Mesangial cell (primary cell): Measurements from ENCODE around the genes SH2D6 and VAMP5.

GRCh38 chr2:80759075-80759461 is 454.5 kb upstream of the LRRTM1 start:
- RAMPAGE, long total RNA, result no peak

DNA sequence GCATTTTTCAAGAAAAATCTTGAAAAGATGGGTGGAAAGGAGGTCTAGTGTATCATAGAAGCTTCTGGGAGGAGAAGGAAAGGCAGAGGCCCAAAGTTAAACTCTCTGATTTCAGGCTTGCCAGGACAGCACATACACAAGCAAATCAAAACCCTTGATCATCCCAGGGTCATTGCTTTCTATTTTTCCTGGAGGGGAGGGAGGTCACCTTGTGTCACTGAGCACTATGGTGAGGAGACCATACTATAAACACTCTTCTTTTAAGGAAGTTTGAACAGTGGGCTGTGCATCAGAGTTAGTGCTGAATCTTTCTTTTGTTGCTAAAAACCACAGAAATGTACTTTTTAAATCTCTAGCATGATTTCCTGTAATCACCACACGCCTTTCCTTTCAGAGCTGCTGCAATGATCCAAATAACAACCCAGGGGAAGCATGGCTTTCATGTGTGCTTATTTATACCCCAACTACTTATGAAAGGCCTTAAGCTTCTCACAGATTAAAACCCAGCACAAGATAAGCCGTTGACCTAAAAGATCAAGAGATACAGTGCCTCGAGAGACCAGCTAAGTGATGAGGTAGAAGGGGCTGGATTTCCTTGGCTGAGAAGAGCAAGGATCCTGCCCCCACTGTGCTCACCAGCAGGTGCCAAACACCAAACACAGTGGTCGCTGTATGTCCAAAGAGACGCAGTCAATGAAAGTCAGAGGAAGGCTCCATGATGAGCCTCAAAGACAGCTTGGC is 34.8 kb downstream of the TRABD2A start:
- RAMPAGE, long total RNA, result no peak

DNA sequence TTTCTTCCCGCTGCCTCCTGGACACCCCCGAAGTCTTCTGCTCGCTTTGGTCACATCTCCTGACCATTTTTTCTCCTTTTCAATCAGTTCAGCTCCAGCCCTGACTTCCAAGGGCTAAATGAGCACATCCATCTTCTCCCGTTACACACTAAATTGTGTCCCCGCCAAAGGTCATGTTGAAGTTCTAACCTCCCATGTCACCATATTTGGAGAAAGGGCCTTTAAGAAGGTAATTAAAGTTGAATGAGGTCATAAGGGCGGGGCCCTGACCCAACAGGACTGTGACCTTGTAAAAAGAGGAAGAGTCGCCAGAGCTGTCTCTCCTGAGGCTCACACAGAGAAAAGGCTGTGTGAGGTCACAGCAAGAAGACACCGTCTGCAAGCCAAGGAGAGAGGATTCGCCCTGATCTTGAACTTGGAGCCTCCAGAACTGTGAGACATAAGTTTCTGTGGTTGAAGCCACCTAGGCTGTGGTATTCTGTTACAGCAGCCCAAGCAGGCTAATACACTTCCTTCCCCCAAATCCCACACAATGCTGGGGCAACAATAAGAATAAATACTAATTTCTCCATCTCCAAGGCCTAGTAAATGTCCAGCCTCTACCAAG is 24.1 kb downstream of the TRABD2A start:
- RAMPAGE, long total RNA, result no peak

DNA sequence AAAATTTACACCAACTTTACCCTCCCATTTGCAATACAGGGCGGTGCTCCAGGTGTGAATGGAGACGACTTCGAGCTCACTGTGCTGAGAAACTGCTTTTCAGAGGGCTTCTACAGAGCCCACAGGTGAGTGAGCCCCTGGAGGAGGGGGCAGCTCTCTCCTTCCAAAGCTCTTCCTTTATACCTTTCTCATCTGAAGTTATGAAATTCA is 29.9 kb upstream of the KCMF1 start:
- RAMPAGE, long total RNA, result no peak

GRCh38 chr2:84945884-84946966 is 24.7 kb upstream of the KCMF1 start:
- RAMPAGE, long total RNA, result no peak

DNA sequence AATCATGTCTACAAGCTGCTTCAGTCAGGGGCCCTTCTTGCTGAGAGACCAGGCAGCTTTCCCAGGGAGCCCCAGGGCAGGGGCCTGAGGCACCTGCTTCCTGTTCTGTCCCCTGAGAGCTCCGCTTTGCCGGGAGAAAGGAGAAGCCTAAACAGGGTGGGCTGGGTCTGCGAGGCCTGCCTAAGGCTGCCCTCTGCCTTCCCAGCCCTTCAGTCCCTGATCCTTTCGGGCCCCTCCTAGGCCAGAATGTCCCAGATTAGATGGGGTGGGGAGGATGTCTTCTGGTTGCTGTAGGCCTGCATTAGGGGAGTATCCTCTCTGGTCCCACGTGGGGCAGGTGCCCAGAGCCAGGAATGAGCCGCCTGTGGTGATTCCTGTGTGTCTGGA is 72.3 kb downstream of the TGOLN2 start:
- RAMPAGE, long total RNA, result no peak

GRCh38 chr2:85327216-85327802 is 480 bp downstream of the TGOLN2 start:
- RAMPAGE, long total RNA, result no peak

GRCh38 chr2:85418158-85419295 is at the start of gene SH2D6:
TSS of gene SH2D6 (plus strand) at chr2:85418714.
- RAMPAGE, long total RNA, result no peak

DNA sequence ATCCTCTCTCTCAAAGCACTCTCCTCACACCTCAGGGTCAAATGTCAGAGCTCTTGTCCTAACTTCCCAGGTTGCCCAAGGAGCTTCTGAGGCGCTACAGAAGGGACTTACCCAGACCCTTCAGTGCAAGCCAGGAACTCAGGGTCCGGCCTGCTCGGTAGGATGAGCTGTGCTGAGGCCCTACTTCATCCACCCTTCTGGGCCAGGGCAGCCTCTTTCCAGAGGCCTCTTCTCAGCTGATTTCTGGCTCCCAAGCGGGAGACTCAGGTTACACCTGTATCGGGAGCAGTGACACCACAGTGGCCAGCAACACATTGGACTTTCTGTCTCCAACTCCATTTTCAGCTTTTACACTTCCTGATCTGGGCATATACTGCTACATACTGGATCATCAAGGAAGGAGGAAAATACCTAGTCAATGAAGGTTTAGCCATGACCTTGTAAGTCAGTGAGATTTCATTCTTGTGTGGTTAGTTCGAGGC is 823 bp downstream of the SH2D6 start:
- RAMPAGE, long total RNA, result no peak

DNA sequence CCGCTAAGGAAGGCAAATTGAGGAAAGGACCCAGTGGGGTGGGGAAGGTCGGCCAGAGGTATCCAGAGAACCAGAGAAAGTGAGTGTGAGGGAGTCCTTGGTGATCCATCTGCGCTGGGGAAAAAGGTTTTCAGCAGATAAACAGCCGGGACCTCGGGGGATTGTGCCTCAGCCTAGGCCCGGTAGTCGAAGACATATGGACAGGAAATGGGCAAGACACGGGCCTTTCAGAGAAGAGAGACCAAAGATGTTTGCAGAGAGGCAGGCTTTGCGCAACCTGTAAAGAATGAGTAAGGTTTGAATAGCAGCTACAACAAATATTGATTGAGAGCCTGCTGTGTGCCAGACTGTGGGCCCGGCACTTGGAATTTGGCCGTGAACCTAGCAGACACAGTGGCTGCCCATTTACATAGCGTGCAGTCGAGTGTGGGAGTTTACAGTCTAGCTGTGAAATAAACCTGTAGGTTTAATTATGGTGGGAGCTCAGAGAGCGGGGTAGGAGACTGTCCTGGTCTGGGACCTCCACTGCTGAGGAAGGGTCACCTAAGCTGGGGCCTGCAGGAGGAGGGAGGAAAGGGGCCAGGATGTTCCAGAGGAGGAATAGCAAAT is 2.8 kb downstream of the SH2D6 start:
- RAMPAGE, long total RNA, result no peak

DNA sequence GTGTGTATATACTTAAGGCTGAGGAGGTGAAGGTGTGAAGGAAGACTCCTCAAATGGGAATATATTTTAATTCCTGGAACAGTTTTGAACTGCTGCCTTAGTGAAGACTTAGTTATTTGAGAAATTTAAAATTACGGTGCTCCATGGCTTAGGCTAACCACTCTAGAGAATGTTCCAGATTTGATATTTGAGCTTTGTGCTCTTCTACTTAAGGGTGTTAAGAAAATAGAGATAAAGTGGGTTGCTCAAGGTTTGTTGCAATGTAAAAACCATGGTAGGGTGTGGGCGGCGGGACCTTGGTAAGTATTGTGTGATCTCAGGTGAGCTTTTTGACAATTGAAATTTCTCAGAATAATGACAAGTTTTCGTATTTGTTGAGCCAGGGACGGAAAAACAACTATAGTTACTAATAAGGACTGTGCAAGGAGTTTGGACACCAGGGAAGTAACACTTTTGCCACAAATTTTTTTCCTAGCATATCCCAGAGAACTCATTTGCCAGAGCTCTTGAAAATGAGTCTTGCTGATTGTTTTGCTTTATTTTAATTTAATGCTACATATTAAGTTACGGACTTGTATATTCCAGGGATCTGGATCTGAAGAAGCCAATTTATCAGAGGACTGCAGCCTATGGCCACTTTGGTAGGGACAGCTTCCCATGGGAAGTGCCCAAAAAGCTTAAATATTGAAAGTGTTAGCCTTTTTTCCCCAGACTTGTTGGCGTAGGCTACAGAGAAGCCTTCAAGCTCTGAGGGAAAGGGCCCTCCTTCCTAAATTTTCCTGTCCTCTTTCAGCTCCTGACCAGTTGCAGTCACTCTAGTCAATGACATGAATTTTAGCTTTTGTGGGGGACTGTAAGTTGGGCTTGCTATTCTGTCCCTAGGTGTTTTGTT is 4.4 kb downstream of the MAT2A start:
- RAMPAGE, long total RNA, result no peak

DNA sequence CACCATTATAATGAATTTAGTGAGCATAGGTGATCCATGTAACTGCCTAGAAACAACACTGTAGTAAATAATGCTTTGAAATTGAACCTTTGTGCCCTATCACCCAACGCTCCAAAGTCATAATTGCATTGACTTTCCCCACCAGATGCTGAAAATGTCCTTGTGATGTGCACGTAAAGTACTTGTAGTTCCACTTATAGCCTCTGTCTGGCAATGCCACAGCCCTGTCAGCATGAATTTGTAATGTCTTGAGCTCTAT is 4.9 kb downstream of the MAT2A start:
- RAMPAGE, long total RNA, result no peak

GRCh38 chr2:85582377-85583013 is 1.7 kb upstream of the VAMP5 start:
- RAMPAGE, long total RNA, result no peak

- RAMPAGE, long total RNA, result start-site peak on the plus strand at chr2:85584415-85584454, 292 reads
These were observed at the start of gene VAMP5 for GRCh38 chr2:85583852-85584823. TSS of gene VAMP5 (plus strand) at chr2:85584431.

DNA sequence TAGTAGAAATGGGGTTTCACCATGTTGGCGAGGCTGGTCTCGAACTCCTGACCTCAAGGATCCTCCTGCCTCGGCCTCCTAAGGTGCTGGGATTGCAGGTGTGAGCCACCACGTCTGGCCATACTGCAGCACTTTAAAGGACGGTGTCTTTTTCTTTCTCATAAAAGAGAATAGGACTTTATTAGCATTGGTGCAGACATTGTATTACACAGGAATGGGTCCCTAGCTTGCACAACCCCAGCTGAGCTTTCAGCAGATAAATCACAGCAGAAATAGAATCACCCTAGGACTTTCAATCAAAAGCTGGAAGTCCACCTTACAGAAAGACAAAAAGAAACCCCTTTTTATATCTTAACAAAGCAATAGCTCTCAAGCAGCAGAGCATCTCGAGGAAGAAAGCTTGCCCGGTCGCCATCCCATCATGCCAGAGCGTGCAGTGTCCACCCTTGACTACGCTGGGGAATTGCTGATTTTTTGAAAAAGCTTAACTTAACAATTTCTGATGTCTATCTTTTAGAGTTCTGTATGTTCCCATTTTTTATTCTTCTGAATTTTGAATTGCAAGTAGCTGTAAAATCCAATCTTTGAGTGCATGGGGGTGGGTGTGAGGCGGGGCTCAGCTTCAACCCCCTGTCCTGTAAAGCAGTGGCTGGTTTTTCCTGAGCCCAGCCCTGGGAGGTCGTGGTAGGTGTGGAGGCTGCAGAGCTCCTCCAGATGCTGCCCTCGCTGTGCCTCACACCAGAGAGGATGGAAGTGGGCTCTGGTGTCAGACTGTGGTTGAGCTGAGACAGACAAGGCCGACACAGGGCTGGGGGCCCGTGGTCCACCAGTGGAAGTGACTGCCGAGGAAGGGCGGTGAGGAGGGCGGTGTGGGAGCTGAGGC is 9.1 kb downstream of the SFTPB start:
- RAMPAGE, long total RNA, result no peak

DNA sequence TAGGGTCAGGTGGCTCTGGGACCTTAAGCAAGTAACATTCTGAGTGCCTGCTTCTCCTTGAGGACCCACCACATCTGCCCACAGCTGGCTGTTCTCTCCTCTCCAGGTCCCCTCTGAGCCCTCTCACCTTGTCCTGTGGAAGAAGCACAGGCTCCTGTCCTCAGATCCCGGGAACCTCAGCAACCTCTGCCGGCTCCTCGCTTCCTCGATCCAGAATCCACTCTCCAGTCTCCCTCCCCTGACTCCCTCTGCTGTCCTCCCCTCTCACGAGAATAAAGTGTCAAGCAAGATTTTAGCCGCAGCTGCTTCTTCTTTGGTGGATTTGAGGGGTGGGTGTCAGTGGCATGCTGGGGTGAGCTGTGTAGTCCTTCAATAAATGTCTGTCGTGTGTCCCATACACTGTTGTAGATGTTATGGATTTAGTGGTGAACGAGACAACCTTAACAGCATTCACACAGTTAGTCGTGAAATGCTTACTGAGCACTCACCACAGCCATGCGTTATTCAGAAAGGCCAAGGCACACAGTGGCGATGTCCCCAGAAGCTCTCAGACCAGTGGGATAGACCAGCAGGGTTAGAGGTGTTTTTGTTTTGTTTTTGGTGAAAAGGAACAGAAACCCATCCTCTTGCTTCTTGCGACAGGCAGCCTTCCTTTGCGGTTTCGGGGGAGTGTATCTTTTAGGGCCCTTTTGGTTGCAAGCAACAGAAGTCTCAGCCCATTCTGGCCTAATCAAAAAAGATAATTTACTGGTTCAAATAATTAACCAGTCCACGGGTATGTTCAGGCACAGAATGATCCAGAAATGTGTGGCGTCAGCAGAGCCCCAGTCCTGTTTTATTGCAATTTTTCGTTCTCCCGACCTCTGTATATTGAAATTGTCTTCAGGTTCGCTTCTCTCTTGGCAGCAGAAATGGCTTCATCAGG is 4.6 kb downstream of the GNLY start:
- RAMPAGE, long total RNA, result no peak

DNA sequence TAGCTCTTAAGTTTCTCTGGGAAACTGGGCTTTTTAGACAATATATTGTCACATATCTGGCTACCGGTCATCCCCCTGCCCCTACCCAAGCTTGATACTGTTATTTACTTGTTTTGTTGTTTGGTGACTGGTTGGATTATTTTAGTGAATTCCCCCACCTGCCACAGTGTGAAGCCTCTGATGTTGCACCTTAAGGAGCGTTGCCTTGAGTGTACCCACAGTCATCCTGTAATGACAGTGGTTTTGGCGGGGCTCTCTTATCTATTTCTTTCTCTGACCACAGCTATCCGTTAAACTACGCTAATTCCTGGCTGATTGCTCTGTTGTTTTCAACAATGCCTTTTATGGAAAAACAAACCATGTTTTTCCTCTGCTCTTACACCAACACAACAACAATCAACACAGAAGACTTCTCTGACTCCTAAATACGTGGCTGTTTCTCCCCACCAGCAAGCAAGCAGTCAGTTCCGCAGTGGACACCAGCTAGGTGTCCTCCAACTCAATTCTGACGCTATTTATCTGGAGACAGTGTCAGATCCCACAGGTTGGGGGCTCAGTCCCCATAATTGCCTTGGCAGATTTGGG is 10.9 kb downstream of the GNLY start:
- RAMPAGE, long total RNA, result no peak

- RAMPAGE, long total RNA, result no peak
These were observed 28.4 kb downstream of the GNLY start for GRCh38 chr2:85722491-85722928.

DNA sequence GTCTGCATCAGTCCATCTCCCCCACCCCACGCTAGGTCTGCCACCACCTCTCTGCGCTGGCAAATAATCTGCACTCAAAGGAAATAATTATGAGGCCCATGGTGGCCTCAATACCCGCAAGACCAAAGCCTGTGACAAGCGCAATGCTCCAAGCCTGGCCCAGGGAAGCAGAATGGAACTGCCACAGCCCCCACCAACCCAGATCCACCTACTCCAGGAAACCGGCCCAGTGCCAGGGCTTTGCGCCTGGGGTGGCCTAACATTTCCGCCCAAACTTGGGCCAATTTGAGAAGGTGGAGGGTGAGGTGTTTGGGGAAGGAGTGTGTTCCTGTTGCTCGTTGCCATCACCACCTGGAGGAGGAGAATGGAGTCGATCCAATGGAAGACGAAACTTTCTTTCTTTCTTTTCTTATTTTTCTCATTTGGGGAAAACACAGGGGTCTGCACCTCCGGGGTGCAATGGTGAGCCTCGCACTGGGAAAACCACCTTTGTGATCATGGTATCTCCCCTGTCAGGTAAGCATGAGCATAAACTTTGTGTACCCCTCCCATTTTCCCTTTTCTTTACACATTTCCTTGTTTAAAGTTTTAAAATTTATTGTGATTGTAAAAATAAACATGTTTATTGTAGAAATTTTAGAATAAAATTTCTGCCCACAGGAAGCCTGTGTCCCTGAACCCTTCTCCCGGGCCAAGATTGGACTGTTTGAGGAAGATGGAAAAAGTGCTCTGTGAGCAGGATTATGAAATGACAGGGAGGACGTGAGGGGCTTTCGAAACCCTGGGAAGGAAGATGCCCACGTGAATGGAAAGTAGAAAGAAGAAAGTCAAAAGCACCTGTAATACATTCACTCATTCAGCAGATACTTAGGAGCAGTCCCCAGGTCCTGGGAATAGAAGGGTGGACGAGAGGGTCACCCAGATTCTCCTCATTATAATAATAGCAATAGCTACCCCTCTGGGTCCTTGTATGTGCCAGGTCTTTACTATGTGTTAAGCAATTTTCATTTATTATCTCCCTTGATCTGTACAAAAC is 25.7 kb upstream of the ATOH8 start:
- RAMPAGE, long total RNA, result no peak

GRCh38 chr2:85745941-85746413 is 7.8 kb upstream of the ATOH8 start:
- RAMPAGE, long total RNA, result no peak